Iris pigment epithelial cell (primary cell): ENCODE results near the gene OMD.

- RRBS = 53% methylated on average over 6 of the region's 34 CpGs
Observed at GRCh38 chr9:91117283-91117907, 244.3 kb downstream of the AUH start.

DNA sequence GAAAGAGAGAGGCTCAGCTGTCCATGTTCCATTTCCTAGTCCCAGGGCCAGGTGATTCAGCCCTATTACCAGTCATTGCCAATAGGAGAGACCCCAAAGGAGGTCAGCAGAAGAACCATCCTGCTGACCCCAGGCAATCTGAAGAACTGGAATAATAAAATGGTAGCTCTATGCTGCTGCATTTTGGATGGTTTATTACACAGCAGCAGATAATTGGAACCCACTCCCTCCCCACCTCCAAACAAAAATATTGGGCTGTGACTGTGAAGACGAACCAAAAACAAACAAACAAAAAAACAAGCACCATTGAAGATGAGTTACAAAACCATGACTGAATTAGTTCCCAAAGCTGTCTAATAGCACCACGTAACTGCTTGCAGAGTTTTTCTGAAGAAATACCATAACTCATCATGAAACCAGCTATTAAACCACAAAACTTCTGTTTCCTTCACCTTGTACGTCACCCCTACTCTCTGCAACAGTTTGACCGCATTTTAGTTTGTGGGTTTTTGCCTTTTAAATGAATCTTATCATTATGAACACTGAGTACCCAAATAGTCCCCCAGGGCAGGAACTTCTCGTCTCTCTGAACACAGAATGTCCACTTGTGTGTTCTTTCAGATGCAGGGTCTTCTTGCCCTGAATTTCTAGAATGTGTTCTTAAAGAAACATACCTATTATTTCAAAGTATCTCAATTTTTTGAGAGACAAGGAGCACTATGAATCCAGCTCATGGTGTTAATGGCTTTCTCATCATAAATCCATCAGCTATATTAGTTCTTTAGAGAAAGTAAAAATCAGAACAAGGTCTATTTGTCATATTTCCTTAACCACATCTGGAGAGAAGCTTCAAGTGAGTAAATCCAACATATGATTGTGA lies 210.8 kb downstream of the AUH start:
- RRBS = no CpG with 5 or more reads among the region's 5 CpGs

DNA sequence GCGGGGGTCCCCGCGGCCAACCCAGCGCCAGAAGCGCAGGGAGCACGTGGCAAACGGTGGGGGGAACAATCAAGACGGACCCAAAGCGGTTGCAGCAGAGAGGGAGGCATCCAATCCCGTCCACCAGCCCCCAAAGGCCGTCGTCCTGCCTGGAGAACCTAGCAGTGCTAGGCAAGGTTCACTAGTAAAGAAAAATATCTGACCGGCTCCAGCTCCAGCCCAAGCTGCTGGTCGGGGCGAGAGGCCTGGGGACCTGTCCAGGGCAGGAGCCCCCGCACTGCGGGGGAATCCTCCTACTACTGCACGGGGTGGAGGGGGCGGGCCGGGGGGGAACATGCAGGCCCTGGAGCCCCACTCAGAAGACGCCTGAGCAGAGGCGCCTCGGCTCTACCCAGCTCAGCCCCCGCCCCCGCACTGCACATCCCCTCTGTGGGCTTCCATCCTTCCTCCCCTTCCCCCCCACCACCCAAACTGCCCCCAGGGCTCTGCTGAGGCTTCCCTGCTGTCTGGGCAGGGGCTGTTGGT lies 201.3 kb downstream of the AUH start:
- RRBS = no CpG with 5 or more reads among the region's 25 CpGs

GRCh38 chr9:91194124-91194395 lies 167.7 kb downstream of the AUH start:
- RRBS = no CpG with 5 or more reads among the region's 13 CpGs

DNA sequence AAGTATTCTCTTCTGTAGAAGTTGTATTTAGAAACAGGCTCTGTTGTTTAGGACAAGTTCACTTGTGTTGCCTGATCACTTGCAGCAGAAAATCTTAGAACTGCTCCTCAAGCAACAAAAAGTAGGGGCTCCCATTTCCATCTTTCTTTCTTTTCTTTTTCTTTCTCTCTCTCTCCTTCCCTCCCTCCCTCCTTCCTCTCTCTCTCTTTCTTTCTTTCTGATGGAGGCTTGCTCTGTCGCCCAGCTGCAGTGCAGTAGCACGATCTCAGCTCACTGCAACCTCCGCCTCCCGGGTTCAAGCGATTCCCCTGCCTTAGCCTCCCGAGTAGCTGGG lies 167.4 kb downstream of the AUH start:
- RRBS = no CpG with 5 or more reads among the region's 6 CpGs

- RRBS = no CpG with 5 or more reads among the region's 15 CpGs
Observed at GRCh38 chr9:91230196-91230910, 131.4 kb downstream of the AUH start.

- RRBS = no CpG with 5 or more reads among the region's 10 CpGs
Observed at GRCh38 chr9:91246703-91247845, 114.6 kb downstream of the AUH start.

- RRBS = no CpG with 5 or more reads among the region's 3 CpGs
Observed at GRCh38 chr9:91358864-91359885, 2.5 kb downstream of the AUH start.

DNA sequence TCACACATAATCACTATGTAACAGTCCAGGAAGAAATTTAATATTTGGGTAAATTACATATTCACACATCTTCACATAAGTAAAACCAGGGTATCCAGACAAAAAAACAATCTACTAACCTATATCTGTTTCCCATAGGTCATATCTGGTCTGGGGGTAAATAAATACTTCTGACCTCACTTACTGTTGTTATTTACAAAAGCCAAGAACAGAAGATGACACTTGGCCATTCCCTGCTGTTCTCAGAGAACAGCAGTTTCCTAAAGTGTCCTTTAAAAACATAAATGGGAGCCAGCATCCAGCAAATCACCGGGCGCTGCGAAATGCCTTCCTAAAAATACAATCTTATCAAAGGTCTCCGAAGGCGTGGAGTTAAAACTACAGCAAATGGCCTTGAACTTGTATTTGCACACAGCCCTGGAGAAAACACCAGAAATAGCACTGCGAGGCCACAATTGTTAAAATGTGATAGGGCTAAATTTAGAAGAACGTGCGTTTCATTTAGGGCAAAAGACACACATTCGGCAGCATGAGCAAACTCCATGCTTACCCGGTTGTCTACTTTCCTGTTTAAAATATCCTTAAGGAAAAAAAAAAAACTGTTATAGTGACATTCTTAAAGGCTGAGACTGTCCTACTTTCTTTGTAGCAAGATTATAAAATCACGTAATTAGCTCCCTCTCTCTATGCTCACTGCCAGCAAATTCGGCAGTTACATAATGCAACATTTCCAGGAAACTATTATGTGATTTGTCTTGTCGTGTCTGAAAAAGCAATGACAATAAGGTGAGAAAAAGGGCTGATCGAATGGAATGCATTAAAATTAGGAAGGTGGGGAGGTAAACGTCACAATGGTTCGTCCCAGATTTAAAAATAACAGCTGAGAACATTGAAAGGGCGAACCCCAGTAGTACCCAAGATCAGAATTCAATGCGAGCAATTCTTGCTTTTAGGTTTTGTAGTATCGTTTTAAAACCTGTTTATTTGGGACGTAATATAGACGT lies 1.4 kb downstream of the NFIL3 start:
- RRBS = no CpG with 5 or more reads among the region's 21 CpGs

DNA sequence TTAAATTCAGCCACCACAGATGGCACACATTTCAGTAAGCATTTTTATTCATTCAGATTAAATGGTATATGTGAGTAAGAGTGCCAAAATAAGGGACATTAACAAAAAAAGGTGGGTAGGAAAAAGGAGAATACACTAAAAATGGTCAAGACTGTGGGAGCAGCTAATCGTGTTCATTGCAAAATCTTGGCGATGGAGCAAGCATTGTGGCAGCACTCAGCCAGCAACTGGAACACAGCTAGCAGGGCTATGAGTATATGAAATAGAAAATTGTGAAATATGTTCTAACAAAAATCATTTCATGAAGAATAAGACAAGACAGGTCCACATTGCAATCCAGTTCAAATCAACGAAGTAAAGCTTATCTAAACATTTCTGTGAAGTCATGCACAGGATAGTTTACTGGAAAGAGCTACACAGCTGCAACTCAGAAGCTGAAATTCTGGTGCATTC lies 5.2 kb upstream of the NFIL3 start:
- RRBS = no CpG with 5 or more reads among the region's 3 CpGs

DNA sequence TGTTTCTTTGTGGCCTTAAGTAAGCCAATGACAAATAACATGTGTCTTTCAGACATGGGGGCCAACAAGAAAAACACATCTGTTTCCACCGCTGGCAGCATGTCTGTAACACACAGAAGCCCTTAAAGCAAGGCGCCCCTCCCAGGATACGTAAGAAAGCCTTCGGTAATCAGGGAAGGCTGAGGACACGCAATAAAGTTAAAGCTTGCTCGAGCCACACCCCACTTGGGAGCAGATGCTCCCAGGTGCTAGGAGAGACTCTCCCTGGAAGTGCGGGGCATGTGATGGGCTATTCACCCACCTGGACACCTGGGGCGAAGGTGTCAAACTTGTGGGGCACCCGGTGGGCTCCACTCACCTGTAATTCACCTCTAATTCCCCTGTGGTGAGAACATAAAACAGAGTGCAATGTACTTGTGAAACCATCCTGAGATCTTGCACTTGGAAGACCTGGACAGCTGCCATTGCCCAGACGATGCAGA lies 125.0 kb downstream of the ROR2 start:
- RRBS = no CpG with 5 or more reads among the region's 10 CpGs

DNA sequence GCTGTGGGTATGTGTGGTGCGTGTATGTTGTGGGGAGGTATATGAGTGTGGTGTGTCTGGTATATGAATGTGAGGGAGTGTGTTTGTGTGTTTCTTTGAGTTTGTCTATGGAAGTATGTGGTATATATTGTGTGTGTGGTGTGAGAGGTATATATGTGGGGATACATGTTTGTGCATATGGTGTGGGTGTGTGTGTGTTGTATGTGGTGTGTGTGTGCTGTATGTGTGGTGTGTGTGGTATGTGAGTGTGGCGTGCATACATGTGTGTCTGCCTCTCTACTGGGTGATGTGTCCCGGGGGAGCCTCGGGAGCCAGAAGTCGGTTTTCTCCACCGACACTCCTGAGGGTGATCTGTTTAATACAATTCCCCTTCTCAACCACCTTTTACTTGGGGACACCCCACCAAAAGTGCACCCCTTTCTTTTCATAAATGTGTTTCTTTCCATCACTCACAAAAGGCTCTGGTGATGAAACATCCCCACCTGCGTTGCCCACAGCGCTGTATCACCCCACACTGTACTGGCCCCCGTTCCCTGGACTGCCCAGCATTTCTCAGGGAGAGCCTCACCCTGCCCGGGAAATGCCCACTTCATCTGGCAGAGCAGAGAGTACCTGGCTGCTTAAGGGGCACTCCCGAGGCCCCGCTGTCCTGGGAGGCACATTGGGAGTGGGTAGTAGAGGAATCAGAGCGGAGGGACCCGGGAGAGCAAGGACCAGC lies 110.4 kb downstream of the ROR2 start:
- RRBS = 74% methylated on average over 1 of the region's 14 CpGs

DNA sequence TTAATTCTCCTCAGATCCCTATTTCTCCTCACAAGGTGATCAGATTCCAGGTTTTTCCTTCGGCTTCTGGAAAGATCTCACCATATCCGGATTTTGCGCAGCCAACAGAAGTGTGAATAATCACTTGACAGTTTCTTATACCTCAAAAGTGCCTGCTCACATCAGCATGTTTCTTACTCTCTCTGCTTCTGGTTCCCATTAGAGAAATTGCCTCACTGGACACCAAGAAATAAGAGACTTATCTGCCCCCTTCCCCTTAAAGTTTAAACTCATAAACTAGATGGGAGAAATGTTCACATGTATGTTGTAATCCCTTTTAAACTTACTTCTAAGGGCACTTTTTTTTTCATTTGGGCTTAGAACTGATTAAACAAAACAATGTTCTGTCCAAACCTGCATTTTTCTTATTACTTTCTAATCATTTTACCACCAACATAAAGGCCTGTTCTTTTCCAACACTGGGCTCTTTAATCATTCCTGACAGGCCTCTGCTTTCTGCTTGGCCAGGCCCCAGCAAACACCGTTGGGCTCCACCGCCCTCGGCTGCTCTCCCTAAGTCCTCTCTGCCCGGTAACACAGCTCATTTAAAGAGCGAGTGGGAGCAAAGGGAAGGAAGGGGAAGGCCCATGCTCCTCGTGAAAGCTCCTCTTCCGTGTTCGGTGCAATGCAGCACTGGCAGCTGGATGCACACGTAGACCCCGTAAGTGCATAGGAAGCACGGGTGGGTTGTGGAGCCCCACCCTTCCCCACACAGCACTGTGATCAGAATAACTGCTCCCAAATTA lies 53.4 kb downstream of the ROR2 start:
- RRBS = no CpG with 5 or more reads among the region's 14 CpGs

- RRBS = no CpG with 5 or more reads among the region's 3 CpGs
Observed at GRCh38 chr9:91945384-91945632, 4.7 kb downstream of the ROR2 start.

GRCh38 chr9:92141111-92141568 lies 25.9 kb upstream of the SPTLC1 start:
- RRBS = 2% methylated on average over 19 of the region's 44 CpGs

DNA sequence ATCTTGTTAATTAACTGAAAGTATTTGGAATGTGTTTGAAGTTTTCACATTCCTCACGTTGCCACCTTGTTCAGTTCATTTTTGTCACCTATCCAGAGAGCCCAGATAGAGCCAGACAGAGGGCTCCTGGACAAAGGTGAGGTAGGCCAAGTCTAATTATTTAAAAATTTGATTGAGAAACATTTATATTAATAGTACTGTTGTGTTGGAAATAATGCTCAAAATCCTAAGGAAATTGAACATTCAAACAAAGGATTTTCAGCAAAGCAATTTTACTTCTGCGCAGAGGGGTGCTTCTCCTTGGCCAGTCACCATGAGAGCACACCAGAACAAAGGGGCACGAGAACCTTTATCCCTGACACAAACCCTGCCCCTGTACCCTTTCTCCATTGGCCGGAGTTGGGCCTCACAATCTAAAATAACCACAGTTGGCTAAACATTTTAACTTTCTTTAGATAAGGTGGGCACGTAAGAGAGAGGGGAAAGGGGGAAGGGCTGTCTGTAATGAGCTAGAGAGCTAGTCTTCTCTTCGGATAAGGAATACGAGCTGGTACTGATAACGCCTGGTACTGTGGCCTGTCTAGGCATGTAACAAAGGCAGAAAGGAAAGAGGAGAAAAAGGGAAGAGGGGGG lies 1.6 kb upstream of the IARS1 start:
- RRBS = no CpG with 5 or more reads among the region's 8 CpGs

- RRBS = no CpG with 5 or more reads among the region's 2 CpGs
Observed at GRCh38 chr9:92404261-92404446, 224 bp downstream of the OGN start.

GRCh38 chr9:92405755-92406469 lies 1.5 kb upstream of the OGN start:
- RRBS = no CpG with 5 or more reads among the region's 5 CpGs

- RRBS = no CpG with 5 or more reads among the region's 3 CpGs
Observed at GRCh38 chr9:92424199-92424837, at the start of gene OMD. Gene OMD, minus strand, starts transcription at chr9:92424471.